ENCODE measurements around a stretch of chr12.

- PRO-cap: no peak
Observed at GRCh38 chr12:130491575-130492232, 154.0 kb downstream of the PIWIL1 start.

GRCh38 chr12:130722244-130722443 is 6.0 kb upstream of the RIMBP2 start:
- PRO-cap: no peak

- PRO-cap: no peak
Observed at GRCh38 chr12:130877989-130878877, 6.4 kb downstream of the RAN start.

DNA sequence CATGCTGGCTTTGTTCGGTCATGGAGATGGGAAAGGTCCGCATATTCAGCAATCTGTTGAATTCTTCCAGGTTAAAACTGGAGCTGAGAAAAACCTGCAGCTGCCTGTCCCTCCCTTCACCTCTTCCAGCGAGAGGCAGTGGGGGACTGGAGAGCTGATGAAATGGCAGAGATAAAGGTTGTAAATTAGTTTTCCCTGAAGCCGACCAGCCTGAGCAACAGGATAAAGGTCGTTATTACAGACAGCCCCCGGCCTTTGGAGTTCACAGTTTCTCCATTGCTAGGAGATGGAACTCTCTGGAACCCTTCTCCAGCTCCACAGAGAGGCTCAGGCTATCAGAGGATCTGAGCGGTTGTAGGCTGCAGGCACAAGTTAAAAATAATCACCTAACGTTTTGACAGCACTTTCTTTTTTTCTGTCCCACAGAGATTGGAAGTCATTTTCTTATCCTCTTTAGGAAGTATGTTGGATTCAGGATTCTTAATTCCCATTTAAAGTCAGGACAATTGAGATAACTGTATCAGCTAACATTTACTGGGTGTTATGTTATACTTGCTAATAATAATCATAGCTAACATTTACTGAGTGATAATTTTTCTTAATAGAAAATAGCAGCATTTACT is 1.1 kb upstream of the ADGRD1 start:
- PRO-cap: no peak

- PRO-cap: no peak
Observed at GRCh38 chr12:130954355-130955018, 780 bp downstream of the ADGRD1 start.

GRCh38 chr12:130970740-130971327 is 17.1 kb downstream of the ADGRD1 start:
- PRO-cap: no peak

DNA sequence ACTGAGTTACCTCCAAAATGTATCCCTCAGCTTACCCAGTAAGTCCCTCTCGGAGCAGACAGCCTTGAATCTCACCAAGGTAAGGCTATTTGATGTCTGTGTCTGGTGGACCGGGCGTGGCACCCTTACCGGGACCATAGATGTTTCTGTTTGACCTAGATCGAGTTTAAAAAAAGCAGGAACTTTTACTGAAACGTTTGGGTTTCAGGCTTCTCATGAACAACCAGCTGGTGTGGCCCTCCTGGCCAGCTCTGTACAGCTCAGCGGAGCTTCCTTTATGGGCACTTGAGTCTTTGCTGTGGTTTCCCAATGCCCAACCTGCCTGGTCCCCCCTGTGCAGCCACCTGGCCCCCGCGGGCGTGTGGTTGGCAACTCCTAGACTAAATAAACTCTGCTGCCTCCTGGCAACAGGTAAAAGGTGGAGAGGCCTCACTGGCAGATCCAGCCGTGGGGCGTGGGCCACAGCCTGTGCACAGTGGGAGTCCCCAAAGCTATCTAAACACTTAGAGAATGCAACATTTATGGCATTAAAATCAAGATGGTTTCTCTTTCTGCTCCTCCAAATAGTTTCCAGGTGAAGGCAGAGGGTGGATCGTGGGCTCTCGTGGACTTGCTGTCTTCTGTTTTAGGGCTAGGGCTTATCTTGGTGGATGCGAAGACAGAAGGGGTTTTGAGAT is 38.7 kb downstream of the ADGRD1 start:
- PRO-cap: no peak

DNA sequence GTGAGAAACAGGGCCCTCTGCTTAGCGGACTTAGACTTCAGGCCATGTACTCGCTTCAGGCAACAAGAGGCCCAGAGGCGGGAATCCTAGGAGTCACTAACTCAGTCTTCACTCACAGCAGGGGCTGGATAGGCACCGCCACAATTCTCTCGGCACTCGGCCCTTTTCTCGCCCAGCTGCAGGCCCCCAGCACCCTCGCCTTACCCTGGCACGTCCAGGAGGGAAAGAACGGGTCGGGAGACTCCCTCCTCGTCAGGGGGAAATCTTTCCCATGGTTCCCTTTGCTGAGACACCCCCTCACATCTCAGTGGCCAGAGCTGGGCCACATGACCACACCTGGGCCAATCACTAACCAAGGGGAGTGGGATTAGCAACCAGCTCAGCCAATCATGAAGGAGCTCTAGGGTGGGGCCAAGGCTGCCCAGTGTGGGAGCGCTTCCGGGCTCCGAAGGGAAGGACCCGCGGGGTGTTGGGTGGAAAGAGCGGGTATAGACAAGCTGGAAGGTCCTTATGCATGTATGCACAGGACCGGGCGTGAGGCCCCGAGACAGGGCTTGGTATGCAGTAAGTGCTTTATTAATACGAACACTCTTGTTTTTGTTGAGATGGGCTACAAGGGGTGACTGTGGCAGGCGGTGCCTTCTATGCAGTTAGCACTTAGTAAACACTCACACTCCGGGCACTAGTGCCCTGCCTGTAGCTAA is 40.1 kb downstream of the ADGRD1 start:
- PRO-cap: no peak

- PRO-cap: no peak
Observed at GRCh38 chr12:131068947-131069357, 115.2 kb downstream of the ADGRD1 start.

DNA sequence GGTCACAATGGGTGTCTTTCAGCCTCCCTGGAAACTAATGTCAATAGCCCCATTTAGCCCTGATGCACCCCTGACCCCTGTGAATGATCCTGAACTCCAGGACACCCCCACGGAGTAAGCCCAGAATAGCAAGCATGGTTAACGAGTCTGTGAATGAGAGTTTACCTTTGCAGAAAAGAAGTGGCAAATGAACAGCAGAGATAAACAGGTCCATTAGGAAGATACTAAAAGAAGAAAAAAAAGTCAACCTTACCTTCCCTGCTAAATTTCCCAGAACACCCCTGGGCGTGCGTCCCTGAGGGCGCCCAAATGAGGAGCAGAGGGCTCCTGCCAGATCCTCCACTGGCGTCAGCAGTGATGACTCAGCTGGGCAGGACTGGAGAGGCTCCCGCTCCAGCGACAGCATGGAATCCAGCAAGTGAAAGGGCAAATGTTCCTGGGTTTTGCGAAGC is 314.3 kb downstream of the ADGRD1 start:
- PRO-cap: no peak

DNA sequence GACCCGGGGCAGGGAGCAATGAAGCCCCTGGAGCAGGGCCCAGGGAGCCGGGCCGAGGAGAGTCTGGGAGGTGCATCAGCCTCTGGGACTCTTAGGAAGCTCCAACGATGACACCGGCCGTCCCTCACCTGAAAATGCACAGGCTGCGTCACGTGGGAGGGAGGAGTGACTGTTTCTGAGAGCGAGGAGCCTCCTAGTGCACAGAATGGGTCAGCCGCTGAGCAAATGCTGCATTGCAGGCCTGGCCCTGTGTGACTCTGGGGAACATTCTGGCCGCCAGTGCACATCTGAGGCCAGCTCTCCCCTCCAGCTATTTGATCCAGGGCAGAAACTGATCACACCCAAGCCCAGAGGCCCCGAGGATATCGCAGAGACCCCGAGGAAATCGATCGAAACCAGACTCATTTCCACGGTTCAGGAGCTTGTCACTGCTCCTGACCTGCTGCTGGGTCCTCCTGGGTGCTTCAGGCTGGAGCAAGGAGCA is 236.5 kb upstream of the SFSWAP start:
- PRO-cap: no peak

GRCh38 chr12:131536600-131536917 is 174.3 kb upstream of the SFSWAP start:
- PRO-cap: no peak

- PRO-cap: unidirectional peak, plus-strand start at chr12:131671393
Observed at GRCh38 chr12:131671292-131671720, 39.6 kb upstream of the SFSWAP start.

DNA sequence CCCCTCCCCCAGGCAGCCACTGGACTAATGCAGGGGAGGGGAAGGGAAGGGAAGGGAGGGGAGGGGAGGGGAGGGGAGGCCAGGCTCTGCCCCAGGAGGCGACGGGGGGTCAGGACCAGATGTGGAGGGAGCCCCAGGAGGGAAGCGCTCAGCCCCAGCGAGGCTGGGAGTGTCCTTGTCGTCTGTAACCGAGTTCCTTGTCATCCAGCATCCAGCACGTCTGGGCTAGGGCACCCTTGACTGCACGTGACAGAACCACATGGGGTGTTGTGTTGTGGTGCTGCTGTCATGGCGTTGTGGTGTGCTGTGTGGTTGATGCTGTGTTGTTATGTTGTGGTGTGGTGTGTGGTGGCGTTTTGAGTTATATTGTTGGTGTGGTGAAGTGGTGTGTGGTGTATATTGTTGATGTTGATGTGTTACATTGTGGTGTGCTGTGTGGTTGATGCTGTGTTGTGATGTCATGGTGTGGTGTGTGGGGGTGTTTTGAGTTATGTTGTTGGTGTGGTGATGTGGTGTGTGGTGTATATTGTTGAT is 28.3 kb upstream of the SFSWAP start:
- PRO-cap: no peak

GRCh38 chr12:131710406-131710937 is 418 bp upstream of the SFSWAP start:
- PRO-cap: bidirectional peak, plus-strand start at chr12:131711095, minus-strand start at chr12:131710841

DNA sequence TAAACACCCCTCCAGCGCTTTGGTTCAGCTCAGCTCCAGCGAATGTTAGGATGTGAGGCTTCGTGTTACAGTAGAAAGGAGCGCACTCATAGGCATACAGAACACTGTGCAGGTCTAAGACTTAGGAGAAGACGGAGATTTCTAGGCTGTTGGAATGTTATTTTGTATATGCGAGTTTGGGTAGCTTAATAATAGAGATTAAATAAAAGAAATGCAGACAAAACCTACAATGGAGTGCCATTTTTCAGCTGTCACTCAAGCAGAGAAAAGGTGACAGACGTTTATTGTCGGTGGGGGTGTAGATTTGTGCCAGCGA is 25.7 kb downstream of the SFSWAP start:
- PRO-cap: no peak

GRCh38 chr12:131795679-131796629 is 32.2 kb upstream of the MMP17 start:
- PRO-cap: no peak

DNA sequence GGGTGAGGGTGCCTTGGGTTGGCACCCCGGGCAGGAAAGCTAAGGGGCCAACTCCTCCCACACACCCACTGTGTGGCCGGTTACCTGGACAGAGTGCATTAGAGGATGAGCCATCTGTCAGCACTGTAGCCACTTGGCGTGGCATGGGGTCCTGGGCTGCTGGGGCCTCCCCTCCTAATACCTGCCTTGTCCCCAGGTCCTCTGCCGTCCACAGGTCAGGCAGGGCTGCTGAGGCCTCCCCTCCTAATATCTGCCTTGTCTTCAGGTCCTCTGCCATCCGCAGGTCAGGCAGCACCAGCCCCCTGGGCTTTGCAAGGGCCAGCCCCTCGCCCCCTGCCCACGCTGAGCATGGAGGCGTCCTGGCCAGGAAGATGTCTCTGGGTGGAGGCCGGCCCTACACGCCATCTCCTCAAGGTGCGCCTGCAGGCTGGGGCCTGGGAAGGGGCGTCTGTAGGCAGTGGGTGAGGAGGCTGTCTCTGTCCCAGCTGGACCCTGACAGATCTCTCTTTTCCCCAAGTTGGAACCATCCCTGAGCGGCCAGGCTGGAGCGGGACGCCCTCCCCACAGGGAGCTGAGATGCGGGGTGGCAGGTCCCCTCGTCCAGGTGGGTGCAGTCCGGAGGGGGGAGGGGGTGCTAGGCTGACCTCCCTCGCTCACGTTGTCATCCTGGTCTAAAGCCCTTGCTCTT is 14.1 kb upstream of the PUS1 start:
- PRO-cap: no peak

DNA sequence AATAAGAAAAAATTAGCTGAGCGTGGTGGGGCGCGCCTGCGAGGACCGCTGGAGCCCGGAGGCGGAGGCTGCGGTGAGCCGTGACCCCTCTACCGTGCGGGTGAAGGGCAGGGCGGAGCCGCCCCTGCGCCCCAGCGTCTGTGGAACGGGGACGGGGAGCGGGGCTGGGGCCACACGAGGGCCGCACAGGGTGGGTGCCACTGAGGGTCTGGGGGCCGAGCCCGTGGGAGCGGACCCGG is 434 bp upstream of the PUS1 start:
- PRO-cap: no peak

GRCh38 chr12:131930270-131930562 is 1.1 kb downstream of the PUS1 start:
- PRO-cap: no peak